Endodermal cell (in vitro differentiated cells): ENCODE results near the gene CERS6.

- PRO-cap = no peak
Measured at GRCh38 chr2:167383808-167384153, 91.0 kb downstream of the B3GALT1 start.

GRCh38 chr2:167844301-167845020 lies 402.9 kb downstream of the STK39 start:
- PRO-cap = bidirectional peak, plus-strand start at chr2:167844533, minus-strand start at chr2:167844419; bidirectional peak, plus-strand start at chr2:167844638, minus-strand start at chr2:167844624; bidirectional peak, plus-strand start at chr2:167844769, minus-strand start at chr2:167844648

DNA sequence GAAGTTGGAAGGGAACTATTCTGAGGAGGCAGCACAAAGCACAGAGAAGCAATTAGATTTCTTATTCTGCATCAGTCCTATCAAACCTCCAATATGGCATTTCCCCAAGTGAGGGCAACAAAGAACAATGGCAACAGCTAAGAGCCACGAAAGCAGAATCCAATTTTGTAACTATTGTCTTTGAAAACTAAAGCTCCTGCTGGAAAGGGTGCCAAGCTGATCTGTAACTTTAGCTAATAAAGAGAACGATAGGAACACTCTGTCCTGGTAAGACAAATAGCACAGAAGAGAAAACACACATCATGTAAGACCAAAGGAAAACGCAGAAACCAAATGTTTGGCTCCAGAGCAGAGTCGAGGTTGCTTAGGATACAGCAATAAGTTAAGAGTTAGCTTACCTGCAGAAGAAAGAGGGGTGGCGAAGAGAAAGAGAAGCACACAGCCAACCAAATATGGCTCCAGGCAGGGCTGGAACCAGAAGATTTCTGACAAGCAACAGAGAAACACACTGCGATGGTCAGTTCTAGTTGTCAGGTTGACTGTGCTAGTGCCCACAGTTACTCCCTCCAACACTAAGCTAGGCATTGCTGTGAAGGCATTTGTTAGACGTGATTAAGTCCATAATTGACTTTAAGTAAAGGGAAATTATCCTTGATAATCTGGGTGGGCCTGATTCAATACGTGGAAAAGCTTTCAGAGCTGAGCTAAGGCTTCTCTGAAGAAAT lies 160.4 kb downstream of the STK39 start:
- PRO-cap = no peak

DNA sequence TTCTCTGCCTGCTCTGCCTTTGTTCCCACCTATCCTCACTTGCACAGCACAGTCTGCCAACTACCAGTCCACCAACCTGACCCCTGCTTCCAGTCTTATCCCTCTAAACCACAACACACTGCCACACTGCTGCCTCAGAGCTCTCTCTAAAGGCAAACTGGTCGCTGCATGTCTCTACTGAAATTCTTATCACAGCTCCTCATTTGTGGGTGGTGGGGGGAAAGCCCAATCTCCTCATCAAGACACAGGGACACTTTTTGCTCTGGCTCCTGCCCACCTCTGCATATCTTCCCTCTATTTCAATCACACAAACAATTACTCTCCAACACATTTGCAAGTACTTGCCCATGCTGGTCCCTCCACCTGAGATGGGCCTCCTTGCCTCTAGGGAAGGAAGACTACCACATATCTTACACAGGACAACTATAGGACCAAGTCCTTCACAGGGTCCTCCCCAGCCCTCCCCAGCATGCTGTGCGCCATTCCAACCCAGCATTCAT lies 153.7 kb downstream of the STK39 start:
- PRO-cap = no peak

GRCh38 chr2:168196664-168197348 lies 50.6 kb downstream of the STK39 start:
- PRO-cap = no peak

- PRO-cap = no peak
Measured at GRCh38 chr2:168216531-168217187, 30.7 kb downstream of the STK39 start.

DNA sequence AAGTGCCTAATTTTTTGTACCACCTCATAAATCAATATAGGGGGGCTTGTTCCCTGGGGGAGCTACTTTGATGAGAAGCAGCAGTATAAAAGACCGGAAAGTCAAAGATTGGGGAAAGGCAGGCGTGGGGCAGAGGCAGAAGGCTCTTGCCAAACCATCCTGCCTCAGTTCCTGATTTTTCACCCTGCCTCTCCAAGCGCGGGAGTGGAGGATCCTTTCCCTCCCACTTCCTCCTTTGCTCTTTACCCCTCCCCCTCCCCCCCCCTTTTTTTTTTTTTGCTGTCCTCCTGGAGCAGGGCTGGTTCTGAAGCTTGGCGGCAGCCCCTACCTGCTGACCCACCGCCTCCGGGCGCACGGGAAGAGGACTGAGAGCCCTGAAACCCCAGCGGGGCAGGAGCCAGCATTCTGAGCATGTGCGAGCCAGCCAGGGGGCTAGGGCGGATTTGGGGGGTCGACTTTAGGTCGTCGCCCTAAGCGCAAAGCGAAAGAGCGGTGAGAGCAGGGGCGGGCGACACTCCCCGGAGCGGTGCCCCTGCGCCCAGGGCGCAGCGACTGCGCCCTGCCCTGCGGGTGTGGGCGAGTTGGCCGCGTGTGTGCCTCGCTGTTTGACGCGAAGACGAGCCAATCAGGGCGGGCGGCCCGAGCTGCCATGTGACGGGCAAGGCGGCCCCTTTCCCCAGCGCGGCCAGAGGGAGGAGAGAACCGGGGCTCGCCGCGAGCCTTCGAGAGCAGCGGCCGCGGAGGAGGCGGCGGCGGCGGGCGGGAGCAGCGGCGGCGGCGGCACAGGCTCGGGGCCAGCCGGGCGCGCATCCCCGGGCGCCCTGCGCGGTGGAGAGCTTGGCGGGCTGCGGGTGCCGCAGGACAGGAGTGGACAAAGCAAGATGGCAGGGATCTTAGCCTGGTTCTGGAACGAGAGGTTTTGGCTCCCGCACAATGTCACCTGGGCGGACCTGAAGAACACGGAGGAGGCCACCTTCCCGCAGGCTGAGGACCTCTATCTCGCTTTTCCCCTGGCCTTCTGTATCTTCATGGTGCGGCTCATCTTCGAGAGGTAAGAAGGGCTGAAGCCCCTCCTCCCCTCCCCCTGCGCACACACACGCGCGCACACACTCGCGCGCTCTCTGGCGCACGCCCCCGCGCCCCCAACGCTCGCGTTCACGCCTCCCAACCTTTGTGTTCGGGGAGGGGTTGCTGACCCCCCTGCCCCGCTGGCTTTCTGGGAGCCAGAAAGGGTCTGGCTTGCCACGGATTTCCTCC lies at the start of gene CERS6:
CERS6 (plus strand) TSS at position 705 of the 1,257 bp plus-strand sequence.
- PRO-cap = bidirectional peak, plus-strand start at position 725 of the sequence, minus-strand start at position 556 of the sequence; bidirectional peak, plus-strand start at position 1,217 of the sequence, minus-strand start at position 1,022 of the sequence

GRCh38 chr2:168457322-168457998 lies 1.4 kb downstream of the CERS6 start:
- PRO-cap = no peak

DNA sequence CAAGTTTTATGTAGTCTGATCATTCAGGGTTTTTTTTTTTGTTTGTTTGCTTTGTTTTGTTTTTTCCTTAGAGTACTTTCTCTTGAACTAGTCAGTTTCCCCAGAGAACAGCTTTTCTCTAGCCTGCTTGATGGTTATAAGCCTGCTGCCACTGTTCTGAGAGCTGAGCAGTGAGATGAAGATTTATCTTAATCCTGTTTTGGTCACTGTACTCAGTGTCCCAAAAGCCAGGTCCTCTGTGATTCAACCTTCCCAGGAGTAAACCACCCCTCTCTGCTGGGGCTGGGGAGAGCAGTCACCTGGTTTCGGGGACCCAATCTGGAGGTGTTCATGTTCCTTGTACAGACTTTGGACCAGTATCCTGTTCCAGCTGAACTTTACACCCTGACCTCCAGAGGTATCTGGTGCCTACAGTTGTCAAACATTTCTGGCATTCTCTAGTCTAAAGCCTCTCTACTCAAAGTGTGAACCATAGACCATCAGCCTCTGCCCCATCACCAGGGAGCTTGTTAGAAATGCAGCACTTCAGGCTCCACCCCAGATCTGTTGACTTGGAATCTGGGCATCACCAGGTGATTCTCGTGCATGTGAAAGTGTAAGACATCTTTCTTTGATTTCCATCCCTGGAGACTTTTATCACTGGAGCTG lies 22.1 kb downstream of the CERS6 start:
- PRO-cap = no peak

- PRO-cap = no peak
Measured at GRCh38 chr2:168547590-168547930, 91.5 kb downstream of the CERS6 start.

- PRO-cap = no peak
Measured at GRCh38 chr2:168632404-168633144, 169.9 kb upstream of the NOSTRIN start.

DNA sequence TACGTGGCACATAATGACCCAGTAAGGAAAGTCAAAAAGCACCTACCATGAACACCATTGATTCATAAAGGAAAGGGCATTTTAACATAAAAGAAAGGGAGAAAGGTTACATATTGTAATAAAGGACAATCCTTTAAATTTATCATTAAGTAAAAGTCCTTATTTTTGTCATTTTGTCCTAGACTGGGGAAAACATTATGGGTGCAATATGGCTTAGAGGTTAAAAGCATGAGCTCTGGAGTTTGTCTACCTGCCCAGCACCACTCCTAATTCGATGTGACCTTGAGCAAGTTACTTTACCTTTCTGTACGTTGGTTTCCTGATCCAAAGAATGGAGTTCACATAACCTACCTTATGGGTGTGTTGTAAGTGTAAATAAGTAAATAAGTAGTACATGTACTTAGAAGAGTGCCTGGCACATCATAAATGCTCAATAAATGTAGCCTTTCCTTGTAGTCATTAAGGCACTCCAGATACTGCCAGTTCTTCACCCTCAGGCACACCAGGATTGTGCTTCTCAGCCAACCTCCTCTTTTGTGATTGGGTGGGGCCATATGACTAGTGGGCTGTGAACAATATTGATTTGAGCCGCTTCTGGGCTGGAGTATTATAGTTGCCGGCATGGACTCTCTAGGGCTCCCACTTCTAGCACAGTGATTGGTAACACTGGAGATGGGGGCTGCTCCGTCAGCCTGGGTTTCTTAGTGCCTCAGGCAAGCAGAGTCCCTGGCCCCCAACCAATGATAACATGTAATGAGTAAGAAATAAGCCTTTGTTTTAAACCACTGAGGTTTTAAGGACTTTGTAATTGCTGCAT lies 101.8 kb upstream of the NOSTRIN start:
- PRO-cap = no peak

DNA sequence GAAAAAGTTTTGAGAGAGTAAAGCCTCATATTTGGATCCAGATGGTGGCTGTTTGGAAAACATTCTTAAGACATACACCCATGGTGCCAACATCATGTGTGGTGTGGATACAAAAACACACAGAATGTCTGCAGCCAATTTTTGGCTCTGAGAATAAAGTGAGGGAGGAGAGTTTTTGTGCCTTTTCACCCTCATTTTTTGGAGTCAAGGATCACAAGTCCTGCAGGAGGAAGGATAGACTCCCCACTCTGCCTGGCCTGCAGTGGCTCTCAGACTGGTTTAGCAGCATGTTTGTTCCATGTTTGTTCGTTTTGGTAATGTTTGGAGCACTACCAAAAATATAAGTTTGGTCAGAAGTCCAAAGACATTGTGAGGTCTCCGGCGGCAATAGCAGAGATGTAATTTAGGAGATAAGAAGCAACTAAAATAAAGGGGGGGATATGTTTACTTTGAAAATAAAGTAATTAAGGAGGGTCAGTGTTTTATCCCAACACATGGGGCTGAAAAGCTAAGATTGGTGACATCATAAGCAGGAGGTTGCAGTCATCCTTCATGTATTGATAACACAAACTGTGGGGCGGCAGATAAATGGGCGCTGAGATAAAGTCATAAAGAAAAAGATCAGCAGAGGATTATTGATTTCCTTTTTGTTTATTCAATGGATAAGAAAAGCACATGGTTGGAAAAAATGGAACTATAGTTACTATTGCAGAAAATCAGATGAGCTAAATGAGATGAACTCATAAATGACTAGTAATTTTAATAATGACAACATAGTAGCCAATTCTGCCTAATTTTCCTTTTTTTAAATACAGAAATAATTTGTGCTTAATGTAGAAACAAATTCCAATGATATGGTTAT lies 697 bp downstream of the NOSTRIN start:
- PRO-cap = no peak

DNA sequence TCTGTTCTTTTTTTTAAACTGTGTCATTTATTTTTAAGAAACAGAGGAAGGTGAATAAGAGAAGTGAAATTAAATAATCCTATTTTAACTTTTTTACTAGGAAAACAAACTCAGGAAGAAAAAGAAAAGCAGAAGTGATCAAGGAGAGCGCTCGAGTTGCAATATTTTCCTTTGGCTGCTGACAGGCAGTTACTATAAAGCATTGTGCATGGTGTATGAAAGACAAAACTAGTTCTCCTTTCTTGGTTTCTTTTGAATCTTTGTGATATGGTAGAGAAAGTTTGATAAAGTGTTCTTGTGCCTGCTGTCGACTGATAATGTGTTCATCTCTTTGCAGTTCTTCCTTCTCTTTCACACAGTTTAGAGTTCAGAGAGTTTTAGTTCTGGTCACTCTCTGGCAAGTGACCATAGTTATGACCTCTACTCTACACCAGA lies 3.1 kb downstream of the DHRS9 start:
- PRO-cap = no peak

DNA sequence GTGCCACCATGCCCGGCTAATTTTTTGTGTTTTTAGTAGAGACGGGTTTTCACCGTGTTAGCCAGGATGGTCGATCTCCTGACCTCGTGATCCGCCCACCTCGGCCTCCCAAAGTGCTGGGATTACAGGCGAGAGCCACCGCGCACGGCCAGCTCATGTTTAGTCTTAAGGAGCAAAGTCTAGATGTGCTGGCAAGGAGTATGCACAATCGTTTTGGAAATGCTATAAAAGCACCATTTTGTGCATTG lies 1.2 kb downstream of the PPIG start:
- PRO-cap = bidirectional peak, plus-strand start at position 168 of the sequence, minus-strand start at position 124 of the sequence

DNA sequence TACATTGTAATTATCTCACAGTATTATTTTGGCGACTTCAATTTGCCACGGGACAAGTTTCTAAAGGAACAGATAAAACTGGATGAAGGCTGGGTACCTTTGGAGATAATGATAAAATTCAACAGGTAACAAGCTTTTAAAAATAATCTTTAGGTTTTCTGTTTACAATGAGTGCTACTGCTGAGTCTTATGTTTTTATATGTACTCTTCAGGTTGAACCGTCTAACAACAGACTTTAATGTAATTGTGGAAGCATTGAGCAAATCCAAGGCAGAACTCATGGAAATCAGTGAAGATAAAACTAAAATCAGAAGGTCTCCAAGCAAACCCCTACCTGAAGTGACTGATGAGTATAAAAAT lies 6.8 kb downstream of the SSB start:
- PRO-cap = no peak

GRCh38 chr2:170217754-170218189 lies 39.8 kb downstream of the MYO3B start:
- PRO-cap = no peak

DNA sequence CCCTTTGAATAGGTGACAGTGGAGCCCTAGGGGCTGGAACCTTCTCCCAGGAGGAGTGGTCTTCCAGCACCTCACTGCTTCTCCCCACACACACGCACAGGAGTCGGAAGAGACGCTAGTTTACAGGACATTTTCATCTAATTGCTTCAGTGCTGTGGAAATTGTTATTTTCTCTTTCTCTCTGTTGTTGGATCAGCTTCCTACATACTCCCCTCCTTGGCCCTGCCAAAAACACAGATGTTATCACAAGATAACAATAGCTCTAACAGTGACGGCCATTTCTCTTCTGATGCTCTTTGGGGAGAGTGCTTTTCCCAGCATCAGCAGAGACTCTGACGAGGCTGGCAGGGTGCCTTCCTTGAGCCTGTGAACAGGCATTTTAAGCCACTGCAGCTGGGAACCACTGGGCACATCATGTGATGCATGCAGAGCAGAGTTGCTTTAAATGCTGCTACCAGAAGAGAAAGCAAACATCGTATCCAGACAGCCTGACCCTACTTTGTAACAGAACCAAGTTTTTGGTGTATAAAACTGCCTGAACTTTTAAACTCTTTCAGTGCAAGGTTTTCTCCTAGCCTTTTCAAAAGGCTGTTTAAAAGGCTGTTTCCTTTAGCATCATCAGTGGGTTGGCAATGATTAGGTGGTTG lies 209.3 kb upstream of the SP5 start:
- PRO-cap = no peak

DNA sequence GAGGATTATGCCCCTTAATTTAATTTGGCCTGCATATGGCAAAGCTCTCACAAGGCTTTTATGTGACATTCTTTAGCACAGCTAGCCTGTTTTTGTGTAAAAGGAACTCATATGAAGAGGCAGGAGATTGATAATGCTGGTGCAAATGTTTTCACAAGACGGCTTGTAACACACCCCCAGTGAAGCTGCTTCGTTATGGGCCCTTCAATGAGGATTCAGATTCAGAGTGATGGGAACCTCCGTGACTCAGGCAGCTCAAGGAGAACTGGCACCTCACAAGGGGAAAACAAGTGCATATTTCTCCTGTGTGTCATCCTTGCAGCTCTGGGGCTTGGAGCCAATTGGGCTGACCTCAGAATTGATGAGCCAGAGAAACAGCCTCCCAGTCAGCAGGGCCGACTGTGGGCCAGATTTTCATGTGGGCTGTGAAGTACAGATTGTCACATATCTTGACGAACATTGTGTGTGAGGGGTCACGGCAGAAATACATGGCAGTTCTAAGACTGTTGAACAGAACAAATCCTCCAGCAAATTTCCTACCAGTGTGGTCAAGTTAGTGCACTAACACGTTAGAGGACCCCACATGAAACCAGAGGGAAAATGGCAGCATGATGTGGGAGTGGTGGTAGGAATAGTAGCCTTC lies 189.6 kb upstream of the SP5 start:
- PRO-cap = no peak

- PRO-cap = no peak
Measured at GRCh38 chr2:170751555-170751894, 18.7 kb upstream of the ERICH2 start.